Mesenchymal stem cell of adipose (primary cell): ENCODE measurements around a stretch of chr12.

DNA sequence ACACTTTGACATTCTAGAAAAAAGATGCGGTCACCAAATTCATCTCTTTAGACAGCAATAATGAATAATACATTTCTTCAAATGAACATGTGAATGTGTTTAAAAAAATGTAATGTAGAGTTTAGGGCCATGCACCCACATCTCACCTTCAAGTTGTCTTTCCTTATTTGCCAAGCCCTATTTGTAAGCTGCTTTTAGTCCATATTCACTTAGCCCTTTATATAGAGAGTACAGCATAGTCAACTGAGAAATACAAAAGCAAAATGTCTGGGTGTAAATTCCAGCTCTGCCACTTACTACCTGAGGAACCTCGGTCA lies 66.5 kb upstream of the POC1B start:
- CAGE, long polyA plus RNA = no peak

DNA sequence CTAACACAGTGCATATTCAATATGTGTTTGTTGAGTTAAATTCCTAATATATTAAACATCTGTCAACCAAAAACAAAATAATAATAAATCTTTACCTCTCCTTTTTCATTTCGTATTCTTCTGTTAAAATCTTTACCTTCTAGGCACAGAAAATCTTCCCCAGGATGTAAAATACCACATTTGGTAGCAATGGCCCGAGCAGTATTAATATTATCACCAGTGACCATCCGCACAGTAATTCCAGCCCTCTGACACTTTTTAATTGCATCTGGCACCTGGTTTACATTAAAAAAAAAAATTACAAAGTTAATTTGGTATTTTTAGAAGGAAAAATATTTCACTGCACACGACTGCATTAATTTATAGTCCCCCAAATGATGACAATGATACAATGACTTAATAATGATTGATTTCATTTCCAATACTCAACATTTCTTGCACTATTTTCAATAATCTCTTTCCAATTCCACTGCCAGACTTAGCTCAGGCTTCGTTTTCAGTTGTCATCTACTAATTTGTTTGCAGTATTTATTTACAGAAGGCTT lies 85.3 kb upstream of the POC1B start:
- CAGE, long polyA plus RNA = no peak

GRCh38 chr12:89690760-89691047 lies 17.9 kb downstream of the ATP2B1 start:
- CAGE, long polyA plus RNA = no peak

DNA sequence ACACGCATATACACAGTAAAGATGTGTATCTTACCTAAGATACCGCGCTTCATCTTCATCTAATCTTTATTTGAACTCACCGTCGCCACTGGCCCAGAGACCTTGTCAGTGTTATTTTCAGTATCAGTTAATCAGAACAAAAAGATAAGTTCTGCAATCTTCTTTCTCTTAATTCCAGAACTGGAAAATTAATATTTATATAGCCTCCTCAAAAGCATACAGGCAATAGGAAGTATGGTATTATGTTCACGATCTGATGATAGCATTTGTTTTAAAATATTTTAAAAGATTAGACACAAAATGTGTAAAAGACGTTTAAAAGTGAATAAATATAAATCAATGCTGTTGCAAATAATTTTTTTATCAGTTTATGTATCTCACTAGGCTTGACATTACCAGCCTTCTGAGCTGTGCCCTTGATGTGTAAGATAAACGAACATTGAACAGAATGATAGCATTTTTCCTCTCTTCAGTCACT lies 1.9 kb upstream of the ATP2B1 start:
- CAGE, long polyA plus RNA = no peak

DNA sequence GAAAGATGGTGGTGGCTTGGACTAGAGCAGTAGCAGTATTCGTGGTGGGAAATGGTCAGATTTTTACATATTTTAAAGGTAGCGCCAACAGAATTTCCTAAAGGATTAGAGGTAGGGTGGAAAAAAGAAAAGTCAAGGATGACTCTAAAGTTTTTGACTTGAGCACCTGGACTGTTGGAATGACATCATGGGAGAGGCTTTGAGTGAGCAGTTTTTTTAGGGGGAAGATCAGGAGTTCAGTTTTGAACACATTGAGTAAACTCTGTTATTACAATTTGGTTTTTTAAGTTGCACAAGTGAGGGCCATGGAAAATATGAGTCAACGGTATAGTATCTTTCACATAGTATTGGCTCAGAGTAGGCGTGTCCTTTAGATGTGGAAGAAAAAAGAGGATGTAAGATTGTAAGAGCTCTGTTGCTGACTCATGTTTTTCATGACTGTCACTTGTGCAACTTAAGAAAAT lies 47.9 kb upstream of the ATP2B1 start:
- CAGE, long polyA plus RNA = no peak

GRCh38 chr12:91145460-91146416 lies 34.4 kb upstream of the LUM start:
- CAGE, long polyA plus RNA = no peak

DNA sequence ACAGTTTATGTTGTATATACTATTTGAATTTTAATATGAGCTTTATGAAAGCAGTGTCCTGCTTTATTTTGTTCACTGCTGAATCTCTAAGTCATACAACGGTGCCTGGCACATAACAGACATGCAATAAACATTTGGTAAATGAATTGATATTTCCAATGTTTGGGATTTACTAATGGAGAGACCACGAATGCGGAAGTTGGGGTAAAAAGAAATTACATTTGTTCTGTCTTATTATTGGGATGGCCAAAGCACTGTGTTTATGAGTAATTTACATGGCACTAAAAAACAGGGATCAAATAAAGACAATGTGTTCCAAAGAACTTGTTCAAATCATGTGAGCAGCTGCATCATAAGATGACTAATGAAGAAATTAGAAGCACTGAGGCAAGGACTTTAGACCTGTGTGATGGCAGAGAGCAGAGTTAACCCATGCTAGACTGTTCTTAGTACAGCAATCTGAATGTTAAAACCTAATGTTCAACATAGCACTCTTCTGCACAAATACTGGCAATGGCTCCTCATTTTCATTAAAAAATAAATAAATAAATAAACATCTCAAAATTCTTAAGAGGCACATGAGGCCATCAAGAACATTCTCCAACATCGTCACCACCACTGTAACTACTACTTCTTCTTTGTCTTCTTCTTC lies 34.2 kb upstream of the DCN start:
- CAGE, long polyA plus RNA = no peak

- CAGE, long polyA plus RNA = no peak
Observed at GRCh38 chr12:91241595-91242017, 59.0 kb upstream of the DCN start.

GRCh38 chr12:91854787-91855180 lies 290.9 kb downstream of the BTG1 start:
- CAGE, long polyA plus RNA = no peak

GRCh38 chr12:92091067-92091899 lies 54.4 kb downstream of the BTG1 start:
- CAGE, long polyA plus RNA = no peak

- CAGE, long polyA plus RNA = no peak
Observed at GRCh38 chr12:92123454-92124132, 22.1 kb downstream of the BTG1 start.

GRCh38 chr12:92124133-92124959 lies 21.3 kb downstream of the BTG1 start:
- CAGE, long polyA plus RNA = no peak

DNA sequence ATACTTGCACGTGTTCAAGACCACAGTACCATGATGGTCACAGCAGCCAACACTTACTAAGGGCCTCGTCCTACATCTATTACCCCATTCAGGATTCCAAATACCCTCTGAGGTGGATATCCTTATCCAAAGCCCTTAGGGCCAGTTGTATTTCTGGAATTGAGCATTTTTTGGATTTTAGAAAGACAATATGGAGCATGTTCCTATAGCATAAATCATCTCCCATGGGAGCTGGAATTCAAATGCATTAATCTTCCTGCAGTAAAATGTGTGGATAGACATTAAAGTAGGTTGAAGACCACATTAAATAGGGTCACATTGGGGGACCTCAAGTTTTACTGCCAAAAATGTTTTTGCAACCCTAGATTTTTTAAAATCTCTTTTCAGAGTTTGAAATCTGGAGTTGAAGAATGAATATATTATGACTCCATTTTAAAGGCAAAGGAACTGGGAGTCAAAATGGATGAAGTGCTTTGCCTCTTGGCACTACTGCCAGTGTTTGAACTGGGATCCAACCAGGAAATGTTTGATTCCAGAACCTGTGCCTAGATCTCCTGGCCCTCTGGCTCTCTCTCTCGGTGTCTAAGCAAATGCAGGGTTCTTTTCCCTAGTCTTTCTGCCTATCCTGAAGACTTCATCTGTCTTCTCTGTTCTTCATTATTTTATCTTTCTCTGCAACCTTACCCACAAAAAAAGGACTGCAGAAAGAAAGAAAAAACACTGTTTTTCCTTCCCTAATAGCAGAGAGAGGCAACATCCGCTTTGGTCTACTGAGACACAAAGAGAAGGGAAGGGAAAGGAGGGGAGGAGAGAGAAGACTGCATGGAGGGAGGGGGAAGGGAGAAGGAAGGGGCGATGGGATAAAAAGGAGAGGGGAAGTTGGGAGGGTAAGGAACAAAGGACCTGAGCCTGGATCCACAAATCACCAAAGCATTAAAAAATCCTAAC lies 17.1 kb downstream of the BTG1 start:
- CAGE, long polyA plus RNA = no peak

DNA sequence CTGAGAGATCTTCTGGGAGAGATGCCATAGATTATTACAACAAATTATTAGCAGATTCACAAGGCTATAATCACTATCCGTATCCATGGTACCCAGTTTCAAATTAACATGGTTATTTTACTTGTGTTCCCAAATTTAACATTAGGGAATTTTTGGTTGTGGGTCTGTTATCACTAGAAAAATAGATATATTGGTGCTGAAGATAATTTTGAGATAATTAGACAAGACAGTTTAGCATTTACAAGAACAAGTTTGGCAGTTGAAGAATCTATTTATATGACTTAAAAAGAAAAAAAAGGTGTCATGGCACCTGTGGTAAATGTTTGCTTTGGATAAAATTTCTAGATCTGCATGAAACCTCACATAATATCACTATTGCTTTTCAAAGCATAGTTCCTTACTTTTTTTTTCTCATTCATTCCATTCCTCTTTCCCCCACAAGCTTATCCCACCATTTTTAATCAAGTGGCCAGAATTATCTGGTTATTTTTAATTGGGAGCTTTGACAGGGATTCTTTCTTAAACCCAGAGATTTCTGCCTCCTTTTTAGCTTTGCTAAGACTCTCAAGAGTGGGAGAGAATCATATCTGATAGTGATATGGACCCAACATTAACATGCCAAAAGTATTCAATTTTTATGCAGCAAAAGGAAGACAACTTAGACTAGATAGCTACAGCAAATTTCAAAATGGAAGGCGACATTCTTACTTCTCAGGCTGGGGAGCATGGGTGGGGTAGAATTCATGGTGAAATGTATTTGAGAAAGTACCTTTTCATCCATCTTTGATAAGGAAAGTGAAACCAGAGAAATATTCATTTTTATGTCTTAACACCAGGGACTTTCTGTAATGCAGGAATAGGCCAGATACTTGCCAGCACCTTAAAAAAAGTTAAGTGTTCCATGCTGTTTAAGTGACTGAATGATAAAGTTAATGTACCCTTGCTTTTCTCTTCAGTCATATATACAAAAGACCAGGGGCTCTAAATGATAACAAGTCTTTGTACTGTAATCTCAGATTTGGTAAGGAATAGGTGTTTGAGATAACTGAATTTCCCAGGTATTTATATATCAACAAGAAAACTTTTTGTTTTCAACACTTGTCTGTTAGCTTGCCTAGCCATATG lies 13.6 kb downstream of the BTG1 start:
- CAGE, long polyA plus RNA = no peak

- CAGE, long polyA plus RNA = no peak
Observed at GRCh38 chr12:92132988-92133698, 12.5 kb downstream of the BTG1 start.

- CAGE, long polyA plus RNA = no peak
Observed at GRCh38 chr12:92143718-92144213, 1.9 kb downstream of the BTG1 start.

- CAGE, long polyA plus RNA = no peak
Observed at GRCh38 chr12:92147477-92147957, 1.9 kb upstream of the BTG1 start.

DNA sequence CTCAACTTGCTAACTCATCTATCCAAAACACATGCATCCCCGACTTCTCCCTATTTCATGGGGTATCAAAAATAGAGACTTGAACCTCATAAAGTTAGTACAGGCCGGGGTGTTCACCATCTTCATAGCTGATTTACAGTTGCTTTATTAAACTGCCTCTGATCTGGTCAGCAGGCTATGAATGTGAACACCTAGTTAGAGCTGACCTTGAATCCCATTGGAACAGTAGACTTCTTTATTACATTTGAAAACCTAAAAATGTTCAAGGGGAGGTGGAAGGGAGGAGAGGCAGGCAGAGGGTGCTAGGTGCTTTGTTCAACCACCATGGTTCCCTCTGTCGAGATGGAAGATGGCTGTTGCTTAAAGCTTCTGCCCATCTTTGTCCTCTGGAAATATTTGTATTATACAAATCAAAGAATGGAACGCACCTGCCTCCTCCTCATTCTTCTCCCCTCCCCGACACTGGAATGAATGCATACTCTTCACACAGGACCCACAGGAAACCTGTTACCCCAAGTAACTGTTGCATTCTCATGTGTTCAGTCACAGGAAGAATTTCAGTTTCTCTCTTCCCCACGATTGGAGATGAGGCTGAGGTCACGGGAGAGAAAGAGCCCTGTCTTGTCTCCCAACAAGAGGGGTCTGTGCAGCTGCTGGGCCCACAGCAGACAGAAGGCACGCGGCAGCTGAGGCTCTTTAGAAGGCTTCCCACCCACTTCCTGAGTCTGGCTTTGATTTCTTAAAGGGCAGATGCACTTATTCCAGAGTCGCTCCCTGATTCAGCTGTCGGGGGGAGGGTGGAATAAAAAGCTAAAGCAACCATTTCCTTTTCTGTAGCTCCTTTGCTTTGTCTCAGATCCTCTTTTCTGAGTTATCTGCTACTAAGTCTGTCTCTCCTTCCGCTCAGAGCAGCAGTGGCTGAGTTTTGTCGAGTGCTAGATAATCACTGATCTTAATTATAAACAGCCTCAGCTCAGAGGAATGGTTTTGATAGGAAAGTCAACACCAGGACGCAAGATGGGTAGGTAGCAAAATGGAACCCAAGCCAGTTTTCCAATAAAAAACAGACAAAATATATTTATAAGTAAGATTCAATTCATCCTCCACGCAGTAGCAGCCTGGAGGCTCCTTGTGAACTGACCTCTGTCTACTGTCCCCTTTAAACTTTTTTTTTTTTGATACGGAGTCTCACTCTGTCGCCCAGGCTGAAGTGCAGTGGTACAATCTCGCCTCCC lies 217.9 kb upstream of the BTG1 start:
- CAGE, long polyA plus RNA = no peak

DNA sequence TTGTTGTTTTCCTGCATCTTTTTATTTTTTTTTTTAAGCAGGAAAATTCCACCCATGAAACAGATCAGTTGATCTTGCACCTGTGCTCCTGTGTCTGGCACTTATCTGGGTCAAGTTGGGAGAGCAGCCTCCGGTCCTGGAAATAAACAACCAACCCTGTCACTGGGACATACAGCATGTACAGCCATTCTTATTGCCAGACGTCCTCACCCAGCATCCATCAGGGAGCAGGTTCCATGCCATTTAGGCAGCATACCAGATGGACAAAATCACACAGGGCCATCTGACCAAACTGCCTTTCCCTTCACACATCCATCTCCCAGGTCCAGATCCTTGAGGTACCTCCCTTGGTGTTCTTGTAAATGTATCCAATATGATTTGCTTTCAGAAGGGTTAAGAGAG lies 266.1 kb upstream of the BTG1 start:
- CAGE, long polyA plus RNA = no peak

- CAGE, long polyA plus RNA = no peak
Observed at GRCh38 chr12:92461789-92462842, 240.7 kb upstream of the PLEKHG7 start.